Measurements from ENCODE around the genes F12, GRK6 and PHYKPL.

DNA sequence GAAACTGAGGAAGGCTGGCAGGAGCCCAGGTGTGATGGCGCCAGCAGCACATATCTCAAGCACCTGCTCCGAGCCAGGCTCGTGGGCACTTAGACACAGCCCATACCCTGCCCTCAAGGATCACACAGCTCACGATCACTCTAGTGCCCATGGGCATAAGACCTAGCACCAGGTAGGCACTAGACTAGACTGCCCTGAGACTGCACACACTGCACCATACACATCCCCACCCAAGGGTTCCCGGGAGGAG lies 659 bp downstream of the F12 start:
- CAGE, long polyA plus RNA: no peak
- RRBS: no CpG with 5 or more reads among the region's 5 CpGs

DNA sequence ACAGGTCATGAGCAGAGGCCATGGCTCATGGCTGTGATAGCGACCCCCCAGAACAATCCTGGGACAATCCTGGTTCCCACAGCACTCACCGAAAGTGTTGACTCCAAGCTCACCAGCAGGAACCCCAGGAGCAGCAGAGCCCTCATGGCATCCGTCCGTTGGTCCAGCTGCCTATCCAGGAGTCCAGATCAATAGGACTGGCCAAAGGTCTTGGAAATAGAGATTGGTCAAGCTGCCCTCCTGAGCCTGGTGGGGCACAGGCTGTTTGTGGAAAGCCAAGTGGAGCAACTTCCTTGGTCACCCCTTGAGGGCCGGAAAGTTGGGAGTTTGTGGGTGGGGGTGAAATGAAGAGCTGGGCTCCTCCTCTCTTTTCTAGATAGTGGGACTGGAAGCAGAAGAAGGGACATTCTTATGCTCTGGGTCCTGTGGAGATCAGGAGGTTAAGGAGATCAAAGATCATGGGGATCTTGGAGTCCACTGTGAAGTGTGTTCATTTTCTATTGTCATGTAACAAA lies at the start of gene F12:
TSS of gene F12 (minus strand) at position 183 of the 515 bp plus-strand sequence.
- CAGE, long polyA plus RNA: no peak
- RRBS: no CpG with 5 or more reads among the region's 5 CpGs

DNA sequence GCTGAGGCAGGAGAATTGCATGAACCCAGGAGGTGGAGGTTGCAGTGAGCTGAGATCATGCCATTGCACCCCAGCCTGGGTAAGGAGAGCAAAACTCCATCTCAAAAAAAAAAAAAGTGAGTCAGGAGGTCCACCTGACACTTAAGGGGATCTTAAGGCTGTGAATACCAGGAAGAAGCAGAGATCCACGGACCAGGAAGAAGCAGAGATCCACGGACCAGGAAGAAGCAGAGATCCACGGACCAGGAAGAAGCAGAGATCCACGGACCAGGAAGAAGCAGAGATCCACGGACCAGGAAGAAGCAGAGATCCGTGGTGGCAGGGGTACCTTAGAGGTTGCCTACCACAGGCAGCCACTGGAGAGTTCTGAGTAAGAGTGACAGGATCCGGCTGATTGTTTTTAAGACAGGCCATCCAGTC lies 6.1 kb upstream of the GRK6 start:
- CAGE, long polyA plus RNA: no peak
- RRBS: no CpG with 5 or more reads among the region's 7 CpGs

GRCh38 chr5:177426472-177427196 lies at the start of gene GRK6:
GRK6 (plus strand) TSS chr5:177426676.
- CAGE, long polyA plus RNA: start-site peak on the plus strand at chr5:177426672-177426722, 36 and 14 reads in 2 replicates
- RRBS: 2% methylated on average over 46 of the region's 87 CpGs

DNA sequence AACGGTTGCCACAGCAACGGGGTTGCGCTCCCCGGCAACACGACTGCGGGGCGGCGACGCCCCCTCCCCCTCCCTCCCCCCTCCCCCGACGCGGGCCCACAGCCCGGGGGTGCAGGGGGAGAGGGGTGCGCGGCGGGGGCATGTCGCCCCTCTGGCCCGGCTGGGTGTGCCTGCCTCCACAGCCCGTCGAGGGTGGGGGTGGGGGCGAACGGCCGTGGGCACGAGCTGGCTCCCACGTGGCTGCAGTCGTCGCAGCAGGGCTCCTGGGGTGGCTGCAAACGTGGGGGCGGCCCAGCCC lies 525 bp downstream of the PRR7 start:
- CAGE, long polyA plus RNA: no peak
- RRBS: 2% methylated on average over 18 of the region's 29 CpGs

- CAGE, long polyA plus RNA: no peak
- RRBS: no CpG with 5 or more reads among the region's 6 CpGs
Measured at GRCh38 chr5:177450828-177451304, 4.3 kb downstream of the PRR7 start.

GRCh38 chr5:177452712-177452980 lies 6.0 kb downstream of the PRR7 start:
- CAGE, long polyA plus RNA: no peak
- RRBS: no CpG with 5 or more reads among the region's 5 CpGs

- CAGE, long polyA plus RNA: no peak
- RRBS: 2% methylated on average over 8 of the region's 22 CpGs
Measured at GRCh38 chr5:177454360-177454605, 7.7 kb downstream of the PRR7 start.

DNA sequence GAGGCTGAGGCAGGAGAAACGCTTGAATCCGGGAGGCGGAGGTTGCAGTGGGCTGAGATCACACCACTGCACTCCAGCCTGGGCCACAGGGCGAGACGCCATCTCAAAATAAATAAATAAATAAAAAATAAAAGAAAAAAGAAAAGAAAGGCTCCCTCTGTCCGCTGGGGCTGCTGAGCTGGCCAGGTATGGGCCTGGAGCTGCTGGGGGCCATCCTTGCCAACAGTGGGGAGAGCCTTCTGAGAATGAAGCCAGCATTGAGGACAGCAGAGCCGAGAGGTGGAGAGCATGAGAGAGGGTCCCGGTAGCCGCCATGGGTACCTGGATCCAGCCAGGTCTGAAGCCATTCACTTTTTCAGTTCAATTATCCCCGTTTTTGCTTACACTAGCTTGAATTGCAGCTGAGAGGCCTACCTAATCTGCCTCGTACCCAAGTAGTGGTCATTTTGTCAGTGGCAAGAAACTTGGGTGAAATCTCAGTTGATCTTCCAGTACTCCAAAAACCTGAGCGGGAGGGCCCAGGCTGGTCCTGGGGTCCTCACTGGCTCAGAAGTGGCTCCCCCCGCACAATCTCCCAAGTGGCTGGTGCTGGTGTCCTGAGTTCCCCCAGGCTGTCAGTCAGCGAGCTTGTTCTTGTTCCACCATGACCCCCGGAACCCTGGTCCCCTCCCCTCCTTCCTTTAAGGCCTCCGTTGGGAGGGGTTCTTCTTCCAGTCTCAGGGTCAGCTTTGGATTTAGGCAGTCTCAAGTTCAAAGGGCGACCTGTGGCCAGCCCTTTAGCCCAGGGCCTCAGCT lies 4.1 kb upstream of the DBN1 start:
- CAGE, long polyA plus RNA: no peak
- RRBS: no CpG with 5 or more reads among the region's 17 CpGs

DNA sequence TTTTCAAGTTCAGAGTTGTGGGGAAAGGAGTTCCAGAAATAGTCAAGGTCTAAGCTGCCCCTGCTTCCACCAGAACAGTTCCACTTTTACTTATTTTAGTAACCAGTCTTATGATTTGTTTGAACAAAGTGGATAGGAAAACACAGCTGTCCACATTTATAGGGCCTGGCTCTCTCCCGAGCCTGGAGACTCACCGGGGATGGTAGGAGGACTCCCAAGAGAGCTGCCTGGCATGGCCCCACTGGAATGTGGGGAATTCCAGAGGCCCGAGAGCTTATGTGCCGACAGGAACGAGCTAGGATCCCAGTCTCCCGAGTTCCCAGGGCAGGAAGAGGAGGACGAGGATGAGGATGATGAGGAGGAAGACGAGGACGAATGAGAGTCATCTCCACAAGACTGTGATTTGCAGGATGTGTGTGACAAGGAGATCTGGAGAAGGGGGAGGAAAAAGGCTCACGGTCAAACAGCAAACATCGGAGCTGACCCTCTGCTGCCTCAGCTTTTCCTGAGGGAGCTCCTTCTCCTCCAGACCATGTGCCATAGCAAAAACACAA lies 16.6 kb downstream of the FAM193B start:
- CAGE, long polyA plus RNA: no peak
- RRBS: no CpG with 5 or more reads among the region's 11 CpGs

GRCh38 chr5:178055400-178055918 lies 57.9 kb upstream of the N4BP3 start:
- CAGE, long polyA plus RNA: no peak
- RRBS: 59% methylated on average over 2 of the region's 28 CpGs

DNA sequence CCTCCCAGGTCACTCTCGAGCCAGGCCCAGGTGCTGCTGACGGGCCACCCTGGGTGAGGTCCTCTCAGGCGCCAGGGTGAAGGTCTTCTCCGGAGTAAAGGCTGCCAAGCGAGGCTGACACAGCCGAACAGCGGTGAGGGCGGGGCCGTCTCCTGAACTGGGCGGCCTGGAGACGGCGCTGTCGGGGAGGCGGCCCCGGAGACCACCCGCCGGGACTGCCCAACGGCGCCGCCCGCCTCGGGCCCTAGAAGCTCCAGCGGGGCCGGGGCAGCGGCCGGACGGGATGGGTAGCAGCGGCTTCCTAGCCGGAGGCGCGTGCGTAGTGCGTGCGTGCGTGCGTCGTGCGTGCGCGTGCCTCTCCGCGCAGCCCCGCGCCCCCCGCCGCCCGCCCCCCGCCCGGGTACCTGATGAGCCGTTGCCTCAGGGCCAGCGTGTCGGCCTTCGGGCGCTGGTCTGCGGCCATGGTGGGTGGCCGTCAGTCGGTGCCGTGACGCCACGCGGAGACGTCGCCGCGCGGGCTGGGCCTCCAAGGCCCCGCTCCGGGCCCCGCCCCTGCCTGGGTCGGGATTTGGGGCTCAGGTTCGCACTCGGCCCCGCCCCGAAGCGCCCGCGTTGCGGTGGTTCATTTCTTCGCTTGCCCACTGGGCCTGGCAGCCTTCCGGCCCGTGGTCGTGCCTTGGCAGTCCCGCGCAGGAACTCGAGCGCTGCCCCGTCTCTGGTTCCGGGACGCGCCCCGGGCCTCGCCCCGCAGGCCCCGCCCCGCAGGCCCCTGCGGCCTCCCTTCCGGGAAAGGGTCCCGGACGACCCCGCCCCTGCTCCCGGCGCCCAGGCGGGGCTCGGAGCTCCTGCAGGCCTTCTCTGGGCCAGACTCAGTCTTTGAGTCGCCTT lies at the start of gene PHYKPL:
TSS of gene PHYKPL (minus strand) at position 715 of the 888 bp plus-strand sequence.
- CAGE, long polyA plus RNA: no peak
- RRBS: 3% methylated on average over 50 of the region's 105 CpGs

DNA sequence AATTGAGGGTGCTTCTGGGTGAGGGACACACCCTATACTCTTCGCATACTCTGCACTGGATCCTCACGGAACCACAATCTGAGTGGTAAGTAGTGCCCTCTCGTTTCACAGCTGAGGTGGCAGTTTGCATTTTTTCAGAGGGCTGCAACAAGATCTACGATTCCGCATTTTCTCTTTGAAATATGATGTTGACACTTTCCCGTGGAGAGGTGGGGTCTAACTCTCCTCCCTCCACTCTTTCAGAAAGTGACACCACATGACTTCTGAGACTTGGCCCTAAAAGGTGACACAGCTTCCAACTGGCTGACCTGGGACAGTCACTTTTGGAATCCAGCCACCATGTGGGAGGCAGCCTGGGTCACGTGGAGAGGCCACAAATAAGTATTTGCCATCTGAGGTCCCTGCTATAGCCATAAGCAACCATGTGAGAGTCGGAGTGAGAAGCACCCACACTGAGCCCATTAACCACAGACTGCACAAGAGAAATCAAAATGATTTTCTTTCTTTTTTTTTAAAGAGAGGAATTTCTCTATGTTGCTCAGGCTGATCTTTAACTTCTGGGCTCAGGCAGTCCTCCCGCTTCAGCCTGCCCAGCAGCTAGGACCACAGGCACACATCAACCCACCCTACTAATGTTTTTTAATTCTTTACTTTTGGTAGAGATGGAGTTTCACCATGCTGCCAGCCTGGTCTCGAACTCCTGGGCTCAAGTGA lies 4.1 kb upstream of the PHYKPL start:
- CAGE, long polyA plus RNA: no peak
- RRBS: no CpG with 5 or more reads among the region's 10 CpGs

DNA sequence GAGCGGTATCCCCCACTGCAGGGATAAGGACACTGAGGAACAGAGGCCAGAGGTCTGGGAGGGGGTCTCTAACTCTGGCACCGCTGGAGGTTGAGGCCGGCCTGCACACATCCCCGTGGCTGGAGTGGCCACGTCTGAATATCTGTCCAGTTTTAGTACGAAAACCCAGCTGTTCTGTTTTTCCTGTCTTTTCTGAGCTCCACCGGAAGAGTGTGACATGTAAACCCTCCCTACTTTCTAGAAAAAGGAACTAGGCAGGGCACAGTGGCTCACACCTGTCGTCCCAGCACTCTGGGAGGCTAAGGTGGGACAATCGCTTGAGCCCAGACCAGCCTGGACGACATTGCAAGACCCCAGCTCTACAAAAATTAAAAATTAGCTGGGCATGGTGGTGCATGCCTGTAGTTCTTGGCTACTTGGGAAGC lies 8.1 kb upstream of the PHYKPL start:
- CAGE, long polyA plus RNA: no peak
- RRBS: no CpG with 5 or more reads among the region's 10 CpGs

DNA sequence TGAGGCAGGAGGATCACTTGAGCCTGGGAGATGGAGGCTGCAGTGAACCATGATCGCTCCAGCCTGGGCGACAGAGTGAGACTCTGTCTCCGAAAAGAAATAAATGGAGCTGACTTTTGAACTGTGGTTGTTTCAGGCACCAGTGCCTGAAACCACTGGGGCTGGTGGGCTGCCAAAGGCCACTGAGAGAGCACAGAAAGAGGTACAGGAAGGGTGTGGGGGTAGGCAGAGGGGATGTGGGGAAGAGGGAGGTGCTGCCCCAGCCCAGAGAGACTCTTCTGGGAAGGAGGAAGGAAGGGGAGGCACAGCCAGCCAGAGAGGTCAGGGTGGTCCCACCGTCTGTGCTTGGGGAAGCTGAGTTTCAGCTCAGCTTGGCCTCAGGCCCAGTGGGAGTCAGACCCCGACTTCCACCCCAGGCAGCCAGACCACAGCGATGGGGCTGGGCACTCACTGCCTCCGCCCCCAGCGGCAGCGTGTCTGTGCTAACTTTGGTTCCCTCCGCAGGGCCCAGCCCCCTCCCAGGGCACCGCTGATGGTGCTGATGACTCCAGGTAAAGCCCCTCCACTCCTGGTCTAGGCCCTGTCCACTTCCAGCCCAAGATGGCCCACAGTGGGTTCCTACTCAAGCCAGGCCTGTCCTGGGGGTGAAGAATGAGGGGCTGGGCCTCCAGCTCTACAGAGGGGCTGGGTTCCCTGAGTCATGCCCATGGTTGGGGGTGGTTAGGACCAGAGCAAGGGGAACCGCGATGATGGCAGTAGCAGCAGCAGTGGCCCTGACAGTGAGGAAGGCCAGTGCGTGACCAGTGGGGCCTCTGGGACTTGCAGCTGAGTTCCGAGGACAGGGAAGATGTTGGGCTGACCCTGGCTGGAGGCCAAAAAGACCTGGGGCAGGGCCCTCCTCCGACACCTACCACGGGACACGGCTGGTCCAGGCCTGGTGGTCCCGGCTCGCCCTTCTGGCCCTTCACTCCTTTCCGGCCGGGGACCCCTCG lies 8.8 kb upstream of the PHYKPL start:
- CAGE, long polyA plus RNA: no peak
- RRBS: no CpG with 5 or more reads among the region's 23 CpGs

- CAGE, long polyA plus RNA: no peak
- RRBS: no CpG with 5 or more reads among the region's 5 CpGs
Measured at GRCh38 chr5:178330643-178331158, 98.1 kb upstream of the PHYKPL start.

DNA sequence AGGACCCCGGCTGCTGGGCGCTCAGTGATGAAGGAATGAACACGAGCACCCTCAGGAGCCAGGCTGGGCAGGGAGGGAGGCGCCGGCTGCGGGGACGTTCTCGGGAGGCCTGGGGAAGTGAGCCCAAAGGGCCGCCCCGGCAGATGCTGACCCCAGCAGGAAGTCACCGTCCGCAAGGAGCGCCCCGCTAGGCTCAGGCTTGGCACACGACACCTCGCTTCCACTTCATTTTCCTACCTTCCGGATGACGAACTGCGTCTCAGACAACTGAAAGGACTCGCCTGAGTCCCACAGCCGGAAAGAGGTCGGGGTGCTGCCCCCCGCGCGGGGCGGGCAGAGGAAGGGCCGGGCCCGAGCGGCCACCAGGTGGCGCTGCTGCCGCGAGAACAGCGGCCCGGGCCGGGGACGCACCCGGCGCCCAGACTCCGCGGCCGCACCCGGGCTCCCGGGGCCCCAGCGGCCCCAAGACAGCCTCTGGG lies 106.8 kb downstream of the ZNF354C start:
- CAGE, long polyA plus RNA: no peak
- RRBS: 14% methylated on average over 28 of the region's 44 CpGs

DNA sequence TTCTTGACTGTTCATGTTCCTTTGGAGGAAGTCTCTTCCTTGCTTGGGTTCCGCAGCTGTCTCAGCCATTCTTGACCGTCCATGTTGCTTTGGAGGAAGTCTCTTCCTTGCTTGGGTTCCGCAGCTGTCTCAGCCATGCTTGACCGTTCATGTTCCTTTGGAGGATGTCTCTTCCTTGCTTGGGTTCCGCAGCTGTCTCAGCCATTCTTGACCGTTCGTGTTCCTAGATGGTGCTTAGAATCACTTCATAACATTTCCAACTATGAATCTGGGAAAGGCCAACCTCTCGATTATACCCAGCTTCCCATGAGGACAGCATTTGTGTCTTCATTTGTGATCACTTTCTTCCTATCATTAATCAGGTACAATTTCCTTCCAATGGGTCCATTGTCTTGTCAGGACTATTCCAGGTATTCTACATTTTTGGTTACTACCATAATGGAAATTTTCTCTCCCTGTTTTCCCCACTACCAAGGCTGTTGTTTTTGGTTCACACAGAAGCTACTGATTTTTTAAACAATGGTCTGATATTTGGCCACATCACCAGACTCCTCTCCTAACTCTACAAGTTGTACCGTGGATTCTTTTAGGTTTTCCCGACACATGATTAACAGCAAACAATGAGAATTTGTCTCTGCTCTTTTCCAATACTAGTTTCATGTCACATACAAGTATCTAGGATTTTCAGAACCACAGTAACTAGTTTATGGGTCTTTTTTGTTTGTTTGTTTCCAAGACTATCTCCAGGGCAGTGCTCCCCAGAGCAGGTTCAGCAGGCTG lies 115.1 kb downstream of the ZNF354C start:
- CAGE, long polyA plus RNA: no peak
- RRBS: no CpG with 5 or more reads among the region's 10 CpGs

GRCh38 chr5:179326101-179327559 lies 18.6 kb downstream of the ADAMTS2 start:
- CAGE, long polyA plus RNA: no peak
- RRBS: no CpG with 5 or more reads among the region's 45 CpGs

GRCh38 chr5:179342641-179343161 lies 2.6 kb downstream of the ADAMTS2 start:
- CAGE, long polyA plus RNA: no peak
- RRBS: no CpG with 5 or more reads among the region's 12 CpGs